ENCODE results near the genes FABP6, CCNJL and PTTG1.

GRCh38 chr5:159133053-159133314, 33.3 kb upstream of the EBF1 start:
- PRO-cap, 4 experiments, result peak in 2 of 4 experiments; most common minus-strand start chr5:159133197 (in 2)
- RAMPAGE, long total RNA, 2 experiments, result no peak in any of the 2 experiments
- RRBS, result no CpG with 5 or more reads among the region's 6 CpGs

DNA sequence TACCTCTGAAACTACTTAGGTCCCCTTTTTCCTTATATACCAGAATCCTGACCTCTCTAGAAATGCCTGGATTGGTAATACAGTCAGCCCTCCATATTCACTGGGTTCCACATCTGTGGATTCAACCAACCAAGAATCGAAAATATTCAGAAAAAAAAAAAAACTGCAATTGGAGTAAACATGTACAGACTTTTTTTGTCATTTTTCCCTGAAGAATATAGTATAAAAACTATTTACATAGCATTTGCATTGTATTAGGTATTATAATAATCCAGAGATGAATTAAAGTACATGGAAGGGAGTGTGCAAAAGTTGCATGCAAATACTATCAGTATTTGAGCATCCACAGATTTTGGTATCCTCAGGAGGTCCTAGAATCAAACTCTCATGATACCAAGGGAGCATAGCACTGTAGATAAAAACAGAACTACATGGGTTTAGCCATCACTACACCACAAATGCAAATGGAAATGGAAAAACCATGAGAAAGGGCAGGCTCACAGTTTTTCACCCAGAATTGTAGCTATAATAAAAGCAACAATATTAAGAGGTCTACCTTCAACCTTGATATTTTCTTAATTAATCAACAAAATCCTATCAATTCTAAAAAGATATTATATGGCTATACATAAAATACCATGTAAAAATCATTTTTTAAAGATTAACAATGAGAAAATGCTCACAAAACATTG, 17.3 kb downstream of the RNF145 start:
- PRO-cap, 4 experiments, result no peak in any of the 4 experiments
- RAMPAGE, long total RNA, 2 experiments, result no peak in any of the 2 experiments
- RRBS, result no CpG with 5 or more reads among the region's 1 CpG

DNA sequence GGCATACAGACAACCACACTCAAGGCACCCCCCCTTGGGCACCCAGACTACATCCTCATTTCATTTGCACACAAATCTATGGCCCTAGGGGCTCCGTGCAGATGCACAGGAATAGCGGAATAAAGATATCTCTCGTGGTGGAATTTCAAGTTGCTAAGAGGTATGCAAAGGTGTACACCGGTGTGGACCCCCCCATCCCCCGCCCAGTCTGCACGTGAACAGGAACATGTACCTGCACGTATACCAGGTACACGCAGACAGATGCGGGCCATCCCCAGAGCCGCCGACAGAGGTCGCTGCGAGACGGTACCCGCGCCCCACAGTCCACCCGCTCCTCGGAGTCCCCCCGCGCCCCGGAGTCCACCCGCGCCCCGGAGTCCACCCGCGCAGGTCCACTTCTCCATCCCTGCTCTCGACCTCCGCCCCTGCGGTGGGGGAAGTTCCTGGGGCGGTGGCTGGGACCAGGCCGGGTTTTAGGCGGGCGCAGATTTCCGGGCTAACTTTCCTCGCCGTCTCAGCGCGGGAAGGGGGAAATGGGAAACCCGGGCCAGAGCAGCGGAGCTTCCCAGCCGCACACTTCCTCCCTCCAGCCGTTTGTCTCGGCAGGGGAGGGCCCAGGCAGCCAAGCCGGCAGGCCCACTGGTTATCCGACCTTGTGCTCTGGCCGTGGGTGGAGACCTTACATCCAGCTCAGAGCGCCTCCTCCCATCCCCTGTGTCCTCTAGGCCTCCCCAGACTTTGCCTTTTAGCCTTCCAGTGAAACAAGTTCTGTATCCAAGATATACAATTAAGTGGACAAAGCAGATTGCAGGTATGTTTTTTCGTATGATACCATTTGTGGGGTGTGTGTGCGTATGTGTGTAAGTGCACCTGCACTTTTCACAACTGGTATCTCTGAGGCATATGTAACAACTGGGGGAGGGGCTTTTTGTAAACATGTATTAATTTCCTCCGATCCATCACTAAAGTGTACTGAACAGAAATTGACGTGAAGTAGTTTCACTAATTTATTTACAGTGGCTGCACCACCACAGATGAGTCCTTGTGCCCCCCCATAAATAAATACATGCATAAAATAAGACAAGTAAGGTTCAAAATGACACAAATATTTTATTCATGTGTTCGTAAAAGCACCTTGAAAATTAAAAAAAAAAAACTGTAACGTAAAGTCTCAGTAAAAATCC, 1.3 kb upstream of the IL12B start:
- PRO-cap, 4 experiments, result no peak in any of the 4 experiments
- RAMPAGE, long total RNA, 2 experiments, result no peak in any of the 2 experiments
- RRBS, result 2% methylated on average over 15 of the region's 53 CpGs

DNA sequence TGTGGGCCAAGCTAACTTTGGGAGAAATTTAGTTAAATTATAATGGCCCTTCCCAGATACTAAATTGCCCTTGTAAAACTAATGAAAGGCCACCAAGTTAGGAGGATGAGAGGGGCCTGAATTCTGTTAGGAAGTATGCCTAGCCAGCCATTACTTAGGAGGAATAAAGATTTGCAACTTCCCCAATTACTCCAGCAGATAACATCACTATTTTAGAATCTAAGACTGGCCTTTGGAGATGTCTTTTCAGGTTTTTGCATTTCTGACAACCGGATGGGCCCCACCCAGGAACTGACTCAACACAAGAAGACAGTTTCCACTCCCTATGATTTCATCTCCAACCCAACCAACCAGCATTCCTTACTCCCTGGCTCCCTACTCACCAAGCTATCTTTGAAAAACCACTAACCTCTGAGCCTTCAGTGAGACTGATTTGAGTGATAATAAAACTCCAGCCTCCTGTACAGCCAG, 7.2 kb upstream of the IL12B start:
- PRO-cap, 4 experiments, result no peak in any of the 4 experiments
- RAMPAGE, long total RNA, 2 experiments, result no peak in any of the 2 experiments
- RRBS, result no CpG with 5 or more reads among the region's 1 CpG

- PRO-cap, 4 experiments, result no peak in any of the 4 experiments
- RAMPAGE, long total RNA, 2 experiments, result no peak in any of the 2 experiments
- RRBS, result no CpG with 5 or more reads among the region's 4 CpGs
Measured at GRCh38 chr5:159792703-159793059, 123.6 kb upstream of the ADRA1B start.

GRCh38 chr5:160007627-160007988, 1.3 kb upstream of the TTC1 start:
- PRO-cap, 4 experiments, result no peak in any of the 4 experiments
- RAMPAGE, long total RNA, 2 experiments, result no peak in any of the 2 experiments
- RRBS, result no CpG with 5 or more reads among the region's 3 CpGs

GRCh38 chr5:160198780-160199899, 30.2 kb upstream of the FABP6 start:
- PRO-cap, 4 experiments, result no peak in any of the 4 experiments
- RAMPAGE, long total RNA, 2 experiments, result no peak in any of the 2 experiments
- RRBS, result 7% methylated on average over 3 of the region's 40 CpGs

DNA sequence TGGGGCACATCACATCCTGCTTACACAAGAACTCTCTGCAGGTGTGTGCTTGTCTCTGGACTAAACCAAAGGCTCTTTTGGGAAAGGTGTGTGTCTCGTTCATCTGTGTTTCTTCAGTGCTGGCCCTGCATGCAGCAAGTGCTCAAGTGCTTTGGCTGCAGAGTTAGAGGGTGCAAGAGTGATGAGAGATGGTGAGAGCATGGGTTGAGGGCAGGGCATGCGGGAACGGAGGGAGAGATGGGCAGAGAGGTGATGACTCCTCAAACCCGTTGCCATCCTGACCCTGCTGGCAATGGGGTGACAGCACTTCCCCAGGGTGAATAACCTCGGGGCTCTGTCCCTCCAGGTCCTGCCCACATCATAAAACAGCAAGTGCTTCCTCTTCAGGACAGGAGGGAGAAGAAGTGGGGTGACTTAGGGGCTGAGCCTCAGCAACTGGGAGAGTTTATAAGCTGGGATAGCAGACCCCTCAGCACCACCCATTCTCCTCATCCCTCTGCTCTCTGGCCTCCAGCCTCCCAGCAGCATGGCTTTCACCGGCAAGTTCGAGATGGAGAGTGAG, at the start of gene FABP6:
Gene FABP6, plus strand, starts transcription at position 475 of the 562 bp plus-strand sequence.
- PRO-cap, 4 experiments, result no peak in any of the 4 experiments
- RAMPAGE, long total RNA, 2 experiments, result no peak in any of the 2 experiments
- RRBS, result no CpG with 5 or more reads among the region's 7 CpGs

GRCh38 chr5:160312253-160313131, at the start of gene CCNJL:
Gene CCNJL (minus strand): TSS chr5:160312564.
- PRO-cap, 4 experiments, result peak in 4 of 4 experiments; most common plus-strand start chr5:160312638 (in 1); most common minus-strand start chr5:160312554 (in 4)
- RAMPAGE, long total RNA, 2 experiments, result no peak in any of the 2 experiments
- RRBS, result 2% methylated on average over 10 of the region's 81 CpGs

- PRO-cap, 4 experiments, result peak in 1 of 4 experiments; most common plus-strand start chr5:160353698 (in 1)
- RAMPAGE, long total RNA, 2 experiments, result no peak in any of the 2 experiments
- RRBS, result no CpG with 5 or more reads among the region's 9 CpGs
Measured at GRCh38 chr5:160353274-160353773, 17.1 kb downstream of the C1QTNF2 start.

- PRO-cap, 4 experiments, result peak in 2 of 4 experiments; most common plus-strand start chr5:160363267 (in 2)
- RAMPAGE, long total RNA, 2 experiments, result no peak in any of the 2 experiments
- RRBS, result no CpG with 5 or more reads among the region's 4 CpGs
Measured at GRCh38 chr5:160363099-160363513, 7.3 kb downstream of the C1QTNF2 start.

DNA sequence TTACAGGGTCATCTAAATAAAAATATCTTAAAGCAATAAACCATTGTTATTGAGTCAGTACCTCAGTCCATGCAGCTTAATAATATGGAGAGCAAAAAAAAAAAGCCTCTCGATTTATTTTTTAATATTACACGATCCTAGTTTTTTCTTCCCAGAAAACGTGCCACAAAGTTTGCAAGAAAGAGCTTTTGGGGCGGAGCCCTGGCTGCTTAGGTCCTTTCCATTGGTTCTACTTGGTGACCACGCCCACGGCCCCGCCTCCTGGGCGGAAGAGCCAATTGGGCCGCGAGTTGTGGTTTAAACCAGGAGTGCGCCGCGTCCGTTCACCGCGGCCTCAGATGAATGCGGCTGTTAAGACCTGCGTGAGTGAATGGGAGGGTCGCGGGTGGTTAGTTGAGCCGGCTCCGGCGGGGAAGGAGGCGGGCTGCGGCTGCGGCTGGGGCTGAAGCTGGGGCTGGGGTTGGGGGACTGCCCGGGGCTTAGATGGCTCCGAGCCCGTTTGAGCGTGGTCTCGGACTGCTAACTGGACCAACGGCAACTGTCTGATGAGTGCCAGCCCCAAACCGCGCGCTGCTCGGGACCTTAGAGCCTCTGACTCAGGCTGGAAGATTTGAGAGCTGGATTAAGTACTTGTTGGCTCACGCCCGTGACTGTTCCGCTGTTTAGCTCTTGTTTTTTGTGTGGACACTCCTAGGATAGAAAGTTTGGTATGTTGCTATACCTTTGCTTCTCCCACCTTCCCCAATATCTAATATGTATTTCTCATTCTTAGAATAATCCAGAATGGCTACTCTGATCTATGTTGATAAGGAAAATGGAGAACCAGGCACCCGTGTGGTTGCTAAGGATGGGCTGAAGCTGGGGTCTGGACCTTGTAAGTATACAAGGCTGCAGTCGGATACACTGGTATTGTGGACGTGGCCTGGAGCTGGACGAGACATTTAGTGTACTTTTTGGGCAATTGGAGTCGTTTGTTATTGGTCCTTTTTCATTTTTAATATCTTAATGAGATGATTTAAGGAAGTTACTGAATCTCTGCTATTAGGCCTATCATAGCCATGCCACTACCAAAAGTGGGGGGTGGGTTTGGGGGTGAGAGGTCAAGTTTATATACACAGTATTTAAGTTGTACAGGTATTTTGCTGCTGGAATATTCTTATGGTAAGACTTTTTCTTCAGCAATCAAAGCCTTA, at the start of gene PTTG1:
Gene PTTG1, plus strand, starts transcription at position 326 of the 1,193 bp plus-strand sequence.
- PRO-cap, 4 experiments, result peak in 4 of 4 experiments; most common plus-strand start position 326 of the sequence (in 4); most common minus-strand start position 190 of the sequence (in 1)
- RAMPAGE, long total RNA, 2 experiments, result start-site peak on the plus strand in 1 of 2 experiments, centred at position 325 of the sequence, 13 reads per replicate
- RRBS, result 3% methylated on average over 6 of the region's 44 CpGs

- PRO-cap, 4 experiments, result no peak in any of the 4 experiments
- RAMPAGE, long total RNA, 2 experiments, result no peak in any of the 2 experiments
- RRBS, result no CpG with 5 or more reads among the region's 6 CpGs
Measured at GRCh38 chr5:160470670-160471493, 49.2 kb downstream of the PTTG1 start.

- PRO-cap, 4 experiments, result no peak in any of the 4 experiments
- RAMPAGE, long total RNA, 2 experiments, result no peak in any of the 2 experiments
- RRBS, result no CpG with 5 or more reads among the region's 9 CpGs
Measured at GRCh38 chr5:160486333-160487029, 64.8 kb downstream of the PTTG1 start.

DNA sequence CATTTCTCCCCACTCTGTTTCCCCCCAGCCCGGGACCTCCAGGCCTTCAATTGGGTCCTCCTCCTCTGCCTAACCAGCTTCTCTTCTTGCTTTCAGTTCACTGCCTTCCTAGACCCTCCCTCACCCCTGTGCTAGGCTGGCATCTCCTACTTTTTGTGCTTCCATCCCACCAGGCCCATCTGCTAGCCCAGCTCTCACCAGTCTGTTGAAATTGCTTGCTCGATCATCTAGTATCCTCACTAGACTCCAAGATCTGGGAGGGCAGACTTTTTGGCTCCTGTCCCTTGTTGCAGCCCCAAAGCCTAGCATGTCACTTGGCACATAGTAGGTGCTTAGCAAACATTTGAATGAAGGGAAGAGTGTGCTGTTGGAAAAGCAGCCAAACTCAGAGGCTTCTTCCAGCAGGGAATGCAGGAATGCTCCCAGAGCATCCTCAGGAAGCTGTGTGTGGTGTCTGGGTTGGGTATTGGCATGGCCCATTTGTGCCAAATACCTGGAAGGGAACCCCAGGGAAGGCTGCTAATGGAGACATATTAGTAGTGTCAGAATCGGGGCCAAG, 193.6 kb downstream of the PTTG1 start:
- PRO-cap, 4 experiments, result no peak in any of the 4 experiments
- RAMPAGE, long total RNA, 2 experiments, result no peak in any of the 2 experiments
- RRBS, result no CpG with 5 or more reads among the region's 3 CpGs

DNA sequence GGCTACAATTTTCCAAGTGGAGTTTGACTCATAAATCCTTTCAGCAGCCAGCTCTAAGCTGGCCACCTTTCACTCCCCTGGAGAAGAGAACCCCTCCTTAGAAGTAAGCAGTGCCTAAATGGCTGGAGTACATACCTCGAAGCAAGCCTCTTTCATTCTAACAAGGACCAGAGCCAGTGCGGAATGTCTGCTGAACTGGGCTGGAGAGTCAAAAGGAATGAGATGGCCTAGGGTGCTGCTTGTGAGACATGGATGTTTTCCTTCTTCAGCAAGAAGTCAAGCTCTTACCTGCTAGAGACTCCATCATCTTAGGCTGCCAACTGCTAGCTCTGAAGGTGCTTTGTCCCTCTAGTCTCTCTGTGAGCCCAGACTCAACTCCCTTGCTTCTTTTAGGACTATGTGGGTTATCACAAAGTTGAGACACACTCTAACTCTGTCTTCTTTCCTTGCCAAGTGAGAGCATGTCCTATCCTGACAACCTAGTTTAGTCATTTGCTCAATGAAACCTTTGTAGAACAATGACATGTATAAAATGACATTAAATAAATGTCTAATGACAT, 168.5 kb downstream of the ATP10B start:
- PRO-cap, 4 experiments, result no peak in any of the 4 experiments
- RAMPAGE, long total RNA, 2 experiments, result no peak in any of the 2 experiments
- RRBS, result no CpG with 5 or more reads among the region's 2 CpGs

DNA sequence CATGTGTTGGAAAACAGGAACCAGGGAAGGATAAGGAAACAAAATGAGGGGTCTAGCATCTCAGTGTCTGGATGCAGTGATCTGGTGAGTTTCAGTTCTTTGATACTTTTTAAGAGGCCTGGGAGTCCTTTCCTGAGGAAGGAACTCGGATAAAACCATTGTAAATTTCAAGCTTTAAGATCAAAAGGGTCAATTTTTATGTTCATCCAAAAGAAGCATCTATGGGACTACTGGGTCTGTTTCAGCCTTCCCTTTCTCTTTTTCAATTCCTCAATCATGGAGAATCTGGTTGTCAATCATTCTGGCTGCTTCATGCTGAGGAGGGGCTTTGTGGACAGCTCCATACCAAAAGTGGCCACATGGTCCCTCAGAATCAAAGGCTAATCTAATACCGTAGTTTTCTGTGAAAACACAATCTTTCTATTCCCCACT, 562.5 kb upstream of the CCNG1 start:
- PRO-cap, 4 experiments, result no peak in any of the 4 experiments
- RAMPAGE, long total RNA, 2 experiments, result no peak in any of the 2 experiments
- RRBS, result no CpG with 5 or more reads among the region's 2 CpGs

- PRO-cap, 4 experiments, result peak in 4 of 4 experiments; most common minus-strand start chr5:166084499 (in 3)
- RAMPAGE, long total RNA, 2 experiments, result no peak in any of the 2 experiments
Measured at GRCh38 chr5:166084444-166084696, 894.5 kb upstream of the TENM2 start.

DNA sequence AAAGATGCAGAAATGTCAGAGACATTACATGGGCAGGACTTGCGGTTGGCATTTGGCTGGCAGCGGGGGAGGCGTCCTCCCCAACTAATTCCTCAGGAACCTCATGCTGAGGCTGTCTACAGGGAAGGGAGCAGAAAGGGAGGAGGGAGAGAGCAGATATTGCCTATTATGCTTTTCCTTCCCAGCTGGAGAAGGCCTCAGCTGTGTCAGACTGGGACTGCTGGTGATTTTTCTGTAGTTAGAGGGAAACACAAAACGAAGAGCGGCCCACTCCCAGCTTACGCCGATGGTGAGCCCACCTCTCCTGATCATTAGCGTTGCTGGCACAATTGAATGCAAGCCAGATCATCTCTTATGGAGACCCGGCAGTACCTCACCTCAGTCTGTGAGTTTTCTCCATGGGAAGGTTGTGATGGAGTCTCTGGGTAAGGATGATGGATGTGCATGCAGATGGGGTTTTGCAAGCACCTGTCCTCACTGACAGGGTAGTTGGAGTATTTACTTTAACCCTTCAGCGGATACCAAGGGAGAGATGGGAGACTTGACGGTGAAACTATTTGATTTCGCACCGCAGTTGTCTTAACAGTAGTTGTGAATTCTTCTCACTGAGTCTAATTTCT, 536.6 kb upstream of the WWC1 start:
- PRO-cap, 4 experiments, result no peak in any of the 4 experiments
- RAMPAGE, long total RNA, 2 experiments, result no peak in any of the 2 experiments
- RRBS, result no CpG with 5 or more reads among the region's 13 CpGs

DNA sequence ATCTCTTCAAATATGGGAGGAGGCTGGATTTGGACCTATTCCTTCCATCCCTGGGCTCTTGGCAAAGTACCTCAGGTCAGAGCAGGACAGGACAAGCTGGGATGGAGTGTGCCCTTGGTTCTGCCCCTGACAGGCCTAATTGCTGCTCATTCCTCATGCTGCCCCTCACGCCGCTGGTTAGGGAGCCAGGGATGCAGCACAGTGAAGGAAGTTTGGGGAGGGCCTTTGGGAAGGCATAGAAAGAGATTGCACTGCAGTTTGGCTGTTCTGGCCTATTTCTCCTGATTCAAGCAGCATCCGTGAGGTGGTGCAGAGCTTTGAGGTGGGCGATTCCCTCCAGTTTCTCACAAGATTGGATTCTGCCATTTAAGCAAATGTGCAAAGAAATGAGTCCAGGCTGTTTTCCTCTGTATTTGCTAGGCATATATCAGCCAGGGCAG, 345.2 kb upstream of the WWC1 start:
- PRO-cap, 4 experiments, result no peak in any of the 4 experiments
- RAMPAGE, long total RNA, 2 experiments, result no peak in any of the 2 experiments
- RRBS, result no CpG with 5 or more reads among the region's 4 CpGs

All from uterus (tissue), 7 donors.